Skeletal muscle tissue (tissue), 7 donors: ENCODE measurements around the genes ABHD2, AP3S2, CIB1 and GDPGP1.

DNA sequence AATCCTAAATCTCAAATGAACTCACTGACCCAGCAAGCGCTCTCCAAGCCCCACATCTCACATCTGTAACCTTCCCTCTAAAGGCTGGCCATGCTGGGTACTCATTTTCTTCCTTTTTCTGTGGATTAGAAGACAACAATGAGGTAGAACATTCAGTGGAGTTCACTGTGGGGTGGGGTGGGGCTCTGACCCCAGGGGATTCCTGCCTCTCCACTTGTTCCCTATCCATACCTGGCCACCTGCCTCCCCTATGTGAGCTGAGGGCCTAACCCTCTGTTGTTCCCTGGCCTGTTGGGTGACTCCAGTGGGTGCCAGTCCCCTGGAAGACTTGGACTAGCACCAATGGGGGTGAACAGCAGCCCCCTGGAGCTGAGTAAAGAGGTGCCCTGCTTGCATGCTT lies 8.2 kb downstream of the ACAN start:
- PRO-cap, 3 experiments, result no peak in any of the 3 experiments
- RAMPAGE, long total RNA, result no peak
- RRBS, 2 experiments, result no CpG with 5 or more reads among the region's 1 CpG

DNA sequence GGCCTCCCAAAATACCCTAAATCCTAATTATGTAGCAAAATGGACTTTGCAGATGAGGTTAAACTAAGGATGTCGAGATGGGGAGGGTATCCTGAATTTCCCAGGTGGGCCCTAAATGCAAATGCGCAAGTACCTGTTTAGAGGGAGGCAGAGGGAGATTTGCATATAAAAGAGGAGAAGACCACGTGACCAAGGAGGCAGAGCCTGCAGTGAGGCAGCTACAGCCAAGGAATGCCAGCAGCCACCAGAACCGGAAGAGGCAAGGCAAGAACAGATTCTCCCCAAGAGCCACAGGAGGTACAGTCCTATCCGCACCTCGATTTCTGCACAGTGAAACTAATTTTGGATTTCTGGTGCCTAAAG lies 10.7 kb downstream of the HAPLN3 start:
- PRO-cap, 3 experiments, result no peak in any of the 3 experiments
- RAMPAGE, long total RNA, result no peak
- RRBS, 2 experiments, result no CpG with 5 or more reads among the region's 6 CpGs

DNA sequence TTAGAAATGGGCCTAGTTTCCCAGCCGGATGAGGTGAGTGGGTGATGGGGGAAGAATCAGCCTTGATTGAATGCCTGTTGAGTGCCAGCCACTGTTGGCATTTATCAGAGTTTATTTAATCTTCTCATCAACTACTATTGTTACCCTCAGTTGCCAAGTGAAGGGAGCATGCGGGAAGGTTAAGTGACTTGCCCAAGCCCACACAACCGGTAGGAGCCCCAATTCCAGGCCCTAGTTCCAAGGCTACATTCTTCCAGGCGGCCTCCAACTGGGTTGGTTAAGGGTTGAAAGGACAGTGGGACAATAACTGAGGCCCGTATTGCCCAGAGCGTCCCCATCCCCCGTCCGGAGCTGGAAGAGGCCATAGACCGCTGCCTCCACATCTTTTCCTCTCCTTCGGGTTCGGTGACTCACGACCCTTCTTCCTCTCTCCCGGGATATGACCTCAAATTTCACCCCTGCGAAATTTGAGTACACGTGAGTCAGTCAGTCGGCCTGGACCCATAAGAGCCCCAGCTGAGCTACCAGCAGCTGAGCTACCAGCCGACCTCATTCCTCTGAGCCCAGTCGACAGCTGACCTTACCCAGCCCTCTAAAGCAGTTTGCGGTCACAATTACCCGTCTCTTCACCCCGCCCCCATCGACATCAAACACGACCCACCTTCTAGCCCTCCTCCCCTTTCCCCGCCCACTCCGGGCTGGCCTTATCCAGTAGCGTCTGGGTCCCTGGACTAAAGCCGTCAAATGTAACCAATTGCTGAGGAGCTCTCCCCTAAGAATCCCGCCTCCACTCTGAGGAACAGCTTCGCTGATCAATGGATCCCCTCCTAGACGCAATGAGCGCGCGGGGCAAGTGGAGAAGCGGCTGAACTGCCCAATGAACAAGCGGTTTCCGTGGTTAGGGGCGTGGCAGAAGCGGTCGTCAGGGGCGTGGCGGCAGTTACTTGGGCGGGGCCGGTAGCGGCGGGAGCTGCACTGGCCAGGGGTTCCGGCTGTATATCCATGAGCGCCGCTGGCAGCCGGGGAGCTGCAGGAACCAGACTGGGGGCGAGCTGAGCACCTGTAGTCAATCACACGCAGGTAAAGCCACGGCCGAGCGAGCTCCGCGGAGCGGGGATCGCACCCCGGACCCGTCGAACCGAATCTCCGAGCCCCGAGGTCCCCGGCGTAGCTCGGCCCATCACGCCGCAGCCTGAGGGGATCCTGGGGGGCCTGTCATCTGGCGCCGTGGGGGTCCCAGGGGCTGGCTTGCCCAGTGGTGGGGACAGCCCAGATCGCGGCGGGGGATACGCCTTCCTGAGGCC lies at the start of gene ABHD2:
Gene ABHD2 (plus strand): TSS at position 973 of the 1,304 bp plus-strand sequence.
- PRO-cap, 3 experiments, result peak in 3 of 3 experiments; most common plus-strand start position 975 of the sequence (in 2); most common minus-strand start position 393 of the sequence (in 2)
- RAMPAGE, long total RNA, result no peak
- RRBS, 2 experiments, result 1 to 2% methylated on average over 20 to 23 of the region's 75 CpGs

DNA sequence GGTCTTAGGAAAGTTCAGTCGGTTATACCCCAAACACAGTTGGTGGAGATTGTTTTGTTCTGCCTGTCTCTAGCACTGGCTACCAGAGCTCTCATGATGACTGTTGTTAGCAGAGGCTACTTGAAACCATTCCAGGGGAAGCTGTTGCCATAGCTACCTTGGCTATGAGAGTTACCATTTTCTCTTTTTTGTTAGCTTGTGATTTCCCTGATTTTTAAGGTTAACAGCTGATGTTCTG lies 26.7 kb downstream of the ABHD2 start:
- PRO-cap, 3 experiments, result no peak in any of the 3 experiments
- RAMPAGE, long total RNA, result no peak
- RRBS, 2 experiments, result no CpG with 5 or more reads among the region's 1 CpG

GRCh38 chr15:89125164-89125979 lies 37.1 kb downstream of the ABHD2 start:
- PRO-cap, 3 experiments, result peak in 1 of 3 experiments; most common plus-strand start chr15:89125704 (in 1)
- RAMPAGE, long total RNA, result no peak
- RRBS, 2 experiments, result no CpG with 5 or more reads among the region's 8 CpGs

DNA sequence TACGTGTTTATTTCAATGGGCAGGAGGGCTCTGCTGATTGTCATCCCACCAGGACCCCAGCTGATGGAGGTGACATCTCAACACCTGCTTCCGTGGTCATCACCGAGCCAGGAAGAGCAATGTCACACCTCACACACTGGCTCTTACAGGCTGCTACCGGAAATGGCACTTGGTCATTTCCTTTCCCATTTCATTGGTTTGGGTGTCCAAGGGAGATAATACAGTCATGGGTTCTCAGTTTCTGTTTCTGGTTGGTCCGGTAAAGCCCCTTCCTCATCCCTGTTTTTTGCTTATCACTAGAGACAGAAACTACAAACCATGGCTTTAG lies 42.0 kb downstream of the ABHD2 start:
- PRO-cap, 3 experiments, result peak in 1 of 3 experiments; most common plus-strand start position 237 of the sequence (in 1); most common minus-strand start position 118 of the sequence (in 1)
- RAMPAGE, long total RNA, result no peak
- RRBS, 2 experiments, result 57 to 59% methylated on average over 2 of the region's 5 CpGs

DNA sequence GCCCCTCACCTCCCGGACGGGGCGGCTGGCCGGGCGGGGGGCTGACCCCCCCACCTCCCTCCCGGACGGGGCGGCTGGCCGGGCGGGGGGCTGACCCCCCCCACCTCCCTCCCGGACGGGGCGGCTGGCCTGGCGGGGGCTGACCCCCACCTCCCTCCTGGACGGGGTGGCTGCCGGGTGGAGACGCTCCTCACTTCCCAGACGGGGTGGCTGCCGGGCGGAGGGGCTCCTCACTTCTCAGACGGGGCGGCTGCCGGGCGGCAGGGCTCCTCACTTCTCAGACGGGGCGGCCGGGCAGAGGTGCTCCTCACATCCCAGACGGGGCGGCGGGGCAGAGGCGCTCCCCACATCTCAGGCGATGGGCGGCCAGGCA lies 37.8 kb downstream of the POLG start:
- PRO-cap, 3 experiments, result no peak in any of the 3 experiments
- RAMPAGE, long total RNA, result no peak
- RRBS, 2 experiments, result 96 to 100% methylated on average over 1 of the region's 33 CpGs

- PRO-cap, 3 experiments, result no peak in any of the 3 experiments
- RAMPAGE, long total RNA, result no peak
- RRBS, 2 experiments, result no CpG with 5 or more reads among the region's 3 CpGs
These were observed 55.0 kb downstream of the RHCG start for GRCh38 chr15:89441288-89441876.

GRCh38 chr15:89801096-89801369 lies 13.6 kb downstream of the ANPEP start:
- PRO-cap, 3 experiments, result no peak in any of the 3 experiments
- RAMPAGE, long total RNA, result no peak
- RRBS, 2 experiments, result no CpG with 5 or more reads among the region's 3 CpGs

GRCh38 chr15:89820547-89821127 lies 6.0 kb upstream of the ANPEP start:
- PRO-cap, 3 experiments, result no peak in any of the 3 experiments
- RAMPAGE, long total RNA, result no peak
- RRBS, 2 experiments, result no CpG with 5 or more reads among the region's 11 CpGs

DNA sequence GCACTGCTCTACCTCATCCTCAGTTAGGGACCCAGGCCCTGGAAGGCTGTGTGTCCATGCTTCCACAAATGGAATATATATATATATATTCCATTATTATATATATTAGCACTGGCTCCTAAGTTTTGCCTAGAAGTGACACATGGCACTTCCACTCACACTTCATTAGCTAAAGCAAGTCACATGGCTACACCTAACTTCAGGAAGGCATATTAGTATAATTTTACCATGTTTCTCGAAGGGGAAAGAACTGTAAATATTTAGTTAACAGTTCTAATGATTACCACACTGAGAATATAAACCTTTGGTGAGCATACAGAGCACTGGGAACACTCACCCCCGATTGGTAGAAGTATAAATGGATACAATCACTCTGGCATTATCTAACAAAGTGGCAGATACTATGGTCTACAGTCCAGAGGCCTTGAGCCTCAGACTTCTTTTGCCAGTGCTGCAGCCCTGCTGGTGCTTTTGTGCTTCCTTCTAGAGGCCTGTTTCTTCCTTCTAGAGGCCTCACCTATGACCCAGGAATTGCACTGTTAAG lies 28.6 kb downstream of the AP3S2 start:
- PRO-cap, 3 experiments, result no peak in any of the 3 experiments
- RAMPAGE, long total RNA, result no peak
- RRBS, 2 experiments, result no CpG with 5 or more reads among the region's 2 CpGs

DNA sequence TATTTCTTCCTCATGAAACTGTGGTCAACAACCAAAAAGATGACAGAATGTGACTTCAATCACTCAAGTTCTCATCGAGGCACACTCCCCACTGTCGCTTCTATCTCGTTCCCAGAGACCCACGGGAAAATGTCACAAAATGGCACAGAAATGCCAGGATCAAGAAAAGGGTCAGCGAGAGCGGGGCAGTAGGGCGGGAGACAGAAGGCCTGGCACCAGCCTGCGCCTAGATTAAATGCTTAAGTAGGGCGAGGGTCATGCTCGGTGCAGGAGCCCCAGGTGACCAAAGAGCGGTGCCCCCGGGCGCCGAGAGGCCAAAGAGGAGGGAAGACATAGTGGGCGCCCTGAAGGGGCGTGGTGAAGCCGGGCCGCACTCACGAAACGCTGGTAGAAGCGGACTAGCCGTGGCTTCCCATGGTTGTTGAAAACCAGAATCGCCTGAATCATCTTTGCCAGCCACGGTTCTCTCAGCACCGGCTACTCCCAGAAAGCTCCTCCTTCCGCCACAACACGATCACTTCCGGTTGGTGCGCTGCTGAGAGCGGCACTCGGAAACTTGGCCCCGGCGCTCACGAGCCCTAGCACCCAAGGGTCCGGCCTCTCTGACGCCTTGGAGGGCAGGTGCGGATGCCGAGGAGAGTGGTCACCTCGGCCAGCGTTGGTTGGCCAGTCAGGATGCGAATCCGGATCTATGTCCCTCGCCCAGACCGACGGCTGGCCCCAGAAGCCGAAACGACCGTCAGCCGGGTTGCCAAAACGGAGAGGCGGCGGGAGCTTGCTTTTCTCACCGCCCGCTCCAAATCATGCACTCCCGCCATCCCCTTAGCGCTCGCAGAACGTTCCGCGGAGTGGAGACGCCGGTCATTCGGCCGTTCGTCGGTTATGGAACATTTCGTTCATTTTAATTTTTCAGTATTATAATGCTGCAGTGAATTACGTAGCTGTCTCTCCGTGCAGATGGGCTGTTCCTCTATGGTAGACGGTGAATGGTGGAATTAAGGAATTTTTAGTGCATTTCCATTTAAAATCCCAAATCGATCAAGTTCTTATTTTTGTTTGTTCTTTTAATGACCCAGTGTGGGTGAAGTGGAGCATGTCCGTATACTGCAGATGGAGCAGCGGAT lies at the start of gene AP3S2:
Gene AP3S2 (minus strand): TSS at position 492 of the 1,124 bp plus-strand sequence.
- PRO-cap, 3 experiments, result peak in 3 of 3 experiments; most common plus-strand start position 723 of the sequence (in 3); most common minus-strand start position 440 of the sequence (in 1)
- RAMPAGE, long total RNA, result no peak
- RRBS, 2 experiments, result 2% methylated on average over 42 of the region's 73 CpGs

GRCh38 chr15:90035467-90035894 lies 34.4 kb downstream of the ZNF710 start:
- PRO-cap, 3 experiments, result no peak in any of the 3 experiments
- RAMPAGE, long total RNA, result no peak
- RRBS, 2 experiments, result 73 to 97% methylated on average over 2 to 3 of the region's 12 CpGs

- PRO-cap, 3 experiments, result peak in 2 of 3 experiments; most common plus-strand start chr15:90059565 (in 1); most common minus-strand start chr15:90059531 (in 1)
- RAMPAGE, long total RNA, result no peak
- RRBS, 2 experiments, result 88 to 96% methylated on average over 2 to 3 of the region's 29 CpGs
These were observed 42.8 kb downstream of the IDH2 start for GRCh38 chr15:90059040-90060197.

GRCh38 chr15:90087568-90087921 lies 14.7 kb downstream of the IDH2 start:
- PRO-cap, 3 experiments, result no peak in any of the 3 experiments
- RAMPAGE, long total RNA, result no peak
- RRBS, 2 experiments, result no CpG with 5 or more reads among the region's 14 CpGs

GRCh38 chr15:90093989-90094324 lies 8.3 kb downstream of the IDH2 start:
- PRO-cap, 3 experiments, result no peak in any of the 3 experiments
- RAMPAGE, long total RNA, result no peak
- RRBS, 2 experiments, result no CpG with 5 or more reads among the region's 6 CpGs

GRCh38 chr15:90101013-90101934 lies 994 bp downstream of the IDH2 start:
- PRO-cap, 3 experiments, result peak in 1 of 3 experiments; most common plus-strand start chr15:90101214 (in 1); most common minus-strand start chr15:90101753 (in 1)
- RAMPAGE, long total RNA, result no peak
- RRBS, 2 experiments, result no CpG with 5 or more reads among the region's 37 CpGs

DNA sequence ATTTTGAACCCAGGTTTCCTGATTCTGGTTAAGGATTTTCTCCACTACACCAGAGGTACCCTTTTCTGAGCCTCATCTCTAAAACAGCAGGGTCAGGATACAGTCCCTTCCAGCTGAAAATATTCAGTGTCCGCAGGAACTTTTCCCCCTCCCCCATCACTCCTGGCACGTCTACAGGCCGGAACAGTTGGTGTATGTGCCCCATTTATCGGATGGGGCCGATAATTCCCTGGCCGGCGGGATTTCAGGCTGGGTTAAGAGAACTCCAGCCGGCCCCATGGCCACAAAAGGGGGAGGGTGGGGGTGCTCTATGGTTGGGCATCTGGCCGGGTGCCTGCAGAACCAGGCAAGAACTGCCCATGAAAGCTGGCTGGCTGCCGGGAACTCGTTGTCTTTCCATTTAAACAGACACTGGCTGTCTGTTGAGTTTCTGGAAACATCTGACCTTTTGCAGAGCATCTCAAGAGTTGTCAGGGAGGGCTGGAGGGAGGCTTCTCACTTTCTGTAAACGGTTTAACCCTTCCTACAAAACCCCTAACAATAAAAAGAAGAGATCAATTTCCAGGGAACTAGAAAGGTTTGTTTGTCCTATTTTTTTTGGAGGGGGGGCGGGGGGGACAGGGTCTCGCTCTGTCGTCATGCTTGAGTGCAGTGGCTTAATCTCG lies 26.6 kb upstream of the SEMA4B start:
- PRO-cap, 3 experiments, result no peak in any of the 3 experiments
- RAMPAGE, long total RNA, result no peak
- RRBS, 2 experiments, result 6 to 20% methylated on average over 6 to 7 of the region's 16 CpGs

- PRO-cap, 3 experiments, result peak in 3 of 3 experiments; most common plus-strand start chr15:90233490 (in 1); most common minus-strand start chr15:90233938 (in 2)
- RAMPAGE, long total RNA, result start-site peak on the minus strand at chr15:90233919-90233977, 81 and 40 reads in 2 replicates
- RRBS, 2 experiments, result 2 to 3% methylated on average over 20 to 31 of the region's 81 CpGs
These were observed at the start of gene CIB1 for GRCh38 chr15:90233009-90234172. CIB1 (minus strand) TSS chr15:90233941.

GRCh38 chr15:90234173-90234448 lies at the start of gene GDPGP1:
GDPGP1 (plus strand) TSS chr15:90234209.
- PRO-cap, 3 experiments, result peak in 3 of 3 experiments; most common plus-strand start chr15:90234258 (in 1)
- RAMPAGE, long total RNA, result no peak
- RRBS, 2 experiments, result under 1 to 2% methylated on average over 11 of the region's 27 CpGs